ENCODE results near the genes ARHGAP18 and SMLR1.

DNA sequence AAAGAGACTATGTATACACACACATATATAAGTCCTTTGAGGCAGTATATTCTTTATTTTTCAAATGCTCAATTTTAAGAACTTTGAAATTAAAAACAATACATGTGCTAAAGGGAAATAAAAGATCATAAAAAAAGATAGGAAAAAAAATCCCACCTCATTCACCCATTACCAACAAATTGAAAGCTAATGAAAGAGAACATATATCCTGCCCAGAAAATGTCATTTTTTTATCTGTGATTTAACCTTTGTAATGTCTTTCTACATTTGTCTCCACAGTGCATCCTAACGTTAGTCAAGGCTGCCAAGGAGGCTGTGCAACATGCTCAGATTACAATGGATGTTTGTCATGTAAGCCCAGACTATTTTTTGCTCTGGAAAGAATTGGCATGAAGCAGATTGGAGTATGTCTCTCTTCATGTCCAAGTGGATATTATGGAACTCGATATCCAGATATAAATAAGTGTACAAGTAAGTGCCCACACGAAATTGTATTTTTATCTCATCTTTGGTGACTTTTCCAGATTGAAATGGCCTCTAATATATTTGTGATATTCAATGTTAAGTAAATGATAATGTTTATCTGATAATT lies 30.0 kb downstream of the RSPO3 start:
- RRBS = no CpG with 5 or more reads among the region's 3 CpGs
CAGE:
- cytosol, long polyA plus RNA = no peak
- long polyA plus RNA = no peak
- nucleus, long polyA plus RNA = no peak

DNA sequence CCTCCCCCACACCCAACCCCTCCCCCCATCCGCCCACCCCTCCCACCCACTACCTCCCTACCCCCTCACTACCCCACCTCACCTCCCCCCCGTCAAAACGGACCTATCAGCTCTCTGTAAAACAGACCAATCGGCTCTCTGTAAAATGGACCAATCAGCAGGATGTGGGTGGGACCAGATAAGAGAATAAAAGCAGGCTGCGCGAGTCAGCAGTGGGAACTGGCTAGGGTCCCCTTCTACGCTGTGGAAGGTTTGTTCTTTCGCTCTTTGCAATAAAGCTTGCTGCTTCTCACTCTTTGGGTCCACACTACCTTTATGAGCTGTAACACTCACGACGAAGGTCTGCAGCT lies 37.0 kb upstream of the ECHDC1 start:
- RRBS = no CpG with 5 or more reads among the region's 10 CpGs
CAGE:
- cytosol, long polyA plus RNA = no peak
- long polyA plus RNA = no peak
- nucleus, long polyA plus RNA = no peak

GRCh38 chr6:127516323-127516815 lies 57.2 kb upstream of the KIAA0408 start:
- RRBS = 1% methylated on average over 15 of the region's 26 CpGs
CAGE:
- cytosol, long polyA plus RNA = no peak
- long polyA plus RNA = no peak
- nucleus, long polyA plus RNA = start-site peak on the minus strand at chr6:127516514-127516545, 18 reads

GRCh38 chr6:128075182-128075957 lies 174.5 kb upstream of the THEMIS start:
- RRBS = no CpG with 5 or more reads among the region's 5 CpGs
CAGE:
- cytosol, long polyA plus RNA = no peak
- long polyA plus RNA = no peak
- nucleus, long polyA plus RNA = no peak

DNA sequence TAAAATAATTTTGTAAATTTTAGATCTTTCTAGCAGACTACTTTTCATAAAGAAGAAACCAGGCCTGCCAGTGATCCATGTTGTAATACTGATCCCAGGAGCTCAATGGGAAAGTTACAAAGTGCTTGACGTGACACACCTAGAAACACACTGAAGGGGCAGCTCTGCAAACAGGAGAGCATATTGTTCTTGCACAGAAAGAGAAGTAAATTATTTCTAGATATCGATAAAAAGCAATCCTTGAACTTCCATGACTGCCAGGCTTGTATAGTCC lies 289.9 kb downstream of the PTPRK start:
- RRBS = no CpG with 5 or more reads among the region's 2 CpGs
CAGE:
- cytosol, long polyA plus RNA = no peak
- long polyA plus RNA = no peak
- nucleus, long polyA plus RNA = no peak

- RRBS = no CpG with 5 or more reads among the region's 3 CpGs
CAGE:
- cytosol, long polyA plus RNA = no peak
- long polyA plus RNA = no peak
- nucleus, long polyA plus RNA = no peak
Measured at GRCh38 chr6:128498101-128498691, 22.2 kb downstream of the PTPRK start.

- RRBS = no CpG with 5 or more reads among the region's 4 CpGs
CAGE:
- cytosol, long polyA plus RNA = no peak
- long polyA plus RNA = no peak
- nucleus, long polyA plus RNA = no peak
Measured at GRCh38 chr6:128517277-128517830, 3.0 kb downstream of the PTPRK start.

DNA sequence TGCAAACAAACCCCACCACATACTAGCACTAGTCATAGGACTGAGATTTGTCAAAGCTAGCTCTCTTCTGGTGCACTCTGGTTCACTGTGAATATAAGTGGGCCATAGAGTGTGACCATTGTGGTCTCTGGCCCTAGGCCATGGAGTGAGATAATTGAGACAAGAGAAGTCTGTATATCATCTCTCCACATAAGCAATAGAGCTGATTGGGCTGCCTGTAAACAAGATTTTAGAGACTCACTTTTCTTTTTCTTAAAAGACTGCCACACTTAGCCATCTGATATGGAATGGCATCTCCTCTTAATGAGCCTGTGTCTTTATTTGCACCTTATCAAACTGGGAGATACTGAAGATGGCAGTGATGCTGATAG lies 247.2 kb downstream of the LAMA2 start:
CAGE:
- cytosol, long polyA plus RNA = no peak
- long polyA plus RNA = no peak
- nucleus, long polyA plus RNA = no peak

- RRBS = no CpG with 5 or more reads among the region's 6 CpGs
CAGE:
- cytosol, long polyA plus RNA = no peak
- long polyA plus RNA = no peak
- nucleus, long polyA plus RNA = no peak
Measured at GRCh38 chr6:129133741-129134341, 250.9 kb downstream of the LAMA2 start.

- RRBS = no CpG with 5 or more reads among the region's 6 CpGs
CAGE:
- cytosol, long polyA plus RNA = no peak
- long polyA plus RNA = no peak
- nucleus, long polyA plus RNA = no peak
Measured at GRCh38 chr6:129246268-129246869, 363.4 kb downstream of the LAMA2 start.

- RRBS = no CpG with 5 or more reads among the region's 10 CpGs
CAGE:
- cytosol, long polyA plus RNA = no peak
- long polyA plus RNA = no peak
- nucleus, long polyA plus RNA = no peak
Measured at GRCh38 chr6:129575170-129575643, 134.8 kb downstream of the ARHGAP18 start.

GRCh38 chr6:129646575-129647111 lies 63.3 kb downstream of the ARHGAP18 start:
- RRBS = no CpG with 5 or more reads among the region's 5 CpGs
CAGE:
- cytosol, long polyA plus RNA = no peak
- long polyA plus RNA = no peak
- nucleus, long polyA plus RNA = no peak

GRCh38 chr6:129709515-129710586 lies at the start of gene ARHGAP18:
ARHGAP18 (minus strand) TSS chr6:129710177.
- RRBS = no CpG with 5 or more reads among the region's 25 CpGs
CAGE:
- cytosol, long polyA plus RNA = no peak
- long polyA plus RNA = start-site peak on the minus strand at chr6:129710159-129710210, 118 and 79 reads in 2 replicates
- nucleus, long polyA plus RNA = start-site peak on the minus strand at chr6:129710159-129710200, 133 reads

GRCh38 chr6:129748169-129748773 lies 38.3 kb upstream of the ARHGAP18 start:
- RRBS = no CpG with 5 or more reads among the region's 4 CpGs
CAGE:
- cytosol, long polyA plus RNA = no peak
- long polyA plus RNA = no peak
- nucleus, long polyA plus RNA = no peak

DNA sequence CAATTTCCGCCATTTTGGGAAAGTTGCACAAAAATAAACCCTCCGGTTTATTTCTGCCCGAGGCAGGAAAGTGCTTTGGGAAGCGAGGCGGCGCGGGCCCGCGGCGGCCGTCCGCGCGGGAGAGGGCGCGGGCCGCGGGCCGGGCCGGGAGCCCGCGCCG lies 1.2 kb downstream of the L3MBTL3 start:
- RRBS = under 1% methylated on average over 15 of the region's 23 CpGs
CAGE:
- cytosol, long polyA plus RNA = no peak
- long polyA plus RNA = no peak
- nucleus, long polyA plus RNA = no peak

GRCh38 chr6:130138249-130139015 lies 84.3 kb downstream of the SAMD3 start:
- RRBS = no CpG with 5 or more reads among the region's 8 CpGs
CAGE:
- cytosol, long polyA plus RNA = no peak
- long polyA plus RNA = no peak
- nucleus, long polyA plus RNA = no peak

DNA sequence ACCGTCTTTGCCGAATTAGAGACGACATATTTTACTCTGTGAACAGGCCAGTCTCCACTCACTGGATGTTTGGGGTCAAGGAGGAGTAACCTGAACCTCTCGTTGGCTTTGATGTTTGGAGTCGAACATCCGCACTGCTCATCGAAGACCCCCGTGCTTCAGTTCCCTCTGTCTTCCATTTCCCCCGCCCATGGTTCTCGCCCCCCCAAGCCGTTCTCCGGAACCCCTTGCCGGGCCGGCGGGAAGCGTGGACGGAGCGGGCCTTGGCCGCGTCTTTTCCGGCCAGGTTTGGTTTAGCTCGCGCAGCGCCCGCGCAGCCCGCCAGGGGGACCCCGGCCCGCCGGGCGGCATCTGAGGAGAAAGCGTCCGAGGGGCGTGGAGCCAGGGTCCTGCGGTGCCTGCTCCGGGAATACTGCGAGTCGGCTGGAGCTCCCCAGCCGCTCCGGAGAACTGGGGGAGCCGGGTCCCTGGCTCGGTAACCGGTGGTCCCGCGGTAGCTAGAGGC lies 617 bp upstream of the TMEM200A start:
- RRBS = under 1% methylated on average over 24 of the region's 45 CpGs
CAGE:
- cytosol, long polyA plus RNA = start-site peak on the minus strand centred at position 292 of the sequence, 25 bp wide, 18 reads
- long polyA plus RNA = start-site peak on the minus strand centred at position 242 of the sequence, 118 bp wide, 32 and 26 reads in 2 replicates
- nucleus, long polyA plus RNA = start-site peak on the minus strand centred at position 265 of the sequence, 33 bp wide, 32 reads

DNA sequence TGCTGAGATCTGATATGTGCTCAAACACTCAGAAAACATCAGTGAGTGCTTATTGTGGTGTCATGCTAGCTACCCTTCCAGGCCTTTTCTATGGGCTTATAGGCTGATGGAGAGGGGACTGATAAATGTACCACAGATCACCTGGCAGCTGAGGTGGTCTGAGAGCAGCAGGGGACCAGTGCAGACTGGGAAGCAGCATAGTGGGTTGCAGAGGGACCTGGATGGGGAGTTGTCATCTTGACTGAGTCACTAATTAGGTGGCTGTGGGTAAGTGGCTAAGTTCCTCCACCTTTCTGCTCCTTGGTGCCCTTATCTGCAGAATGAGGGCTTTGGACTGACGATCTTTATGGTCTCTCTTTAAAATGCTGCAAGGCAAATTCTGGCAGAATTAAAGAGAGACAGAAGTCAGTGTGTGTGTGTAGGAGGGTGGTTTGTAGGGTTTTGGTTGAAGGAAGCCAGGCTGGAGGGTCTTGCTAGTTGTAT lies 2.8 kb downstream of the TMEM200A start:
- RRBS = no CpG with 5 or more reads among the region's 1 CpG
CAGE:
- cytosol, long polyA plus RNA = no peak
- long polyA plus RNA = no peak
- nucleus, long polyA plus RNA = no peak

DNA sequence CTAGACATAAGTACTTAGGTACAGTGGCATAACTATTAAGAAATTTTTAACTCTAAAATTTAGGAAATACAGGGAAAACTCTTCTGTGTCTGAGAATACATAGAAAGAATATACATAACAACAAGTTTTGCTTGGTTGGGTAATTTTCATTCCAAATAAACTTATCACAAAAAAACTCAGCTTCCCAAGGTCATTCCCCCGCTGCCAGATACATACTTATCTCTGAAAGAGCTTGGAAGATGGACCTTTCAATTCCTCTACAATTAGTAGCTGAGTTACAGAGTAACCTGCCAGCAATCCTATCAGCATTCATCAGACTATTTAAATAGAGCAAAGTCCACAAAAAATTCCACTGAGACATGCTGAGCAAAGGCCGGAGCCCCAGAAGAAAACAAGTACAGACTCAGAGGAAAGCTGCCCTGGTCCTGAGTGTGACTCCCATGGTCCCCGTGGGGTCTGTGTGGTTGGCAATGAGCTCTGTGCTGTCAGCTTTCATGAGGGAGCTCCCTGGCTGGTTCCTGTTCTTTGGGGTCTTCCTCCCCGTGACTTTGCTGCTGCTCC lies at the start of gene SMLR1:
Gene SMLR1 (plus strand): TSS at position 352 of the 561 bp plus-strand sequence.
- RRBS = no CpG with 5 or more reads among the region's 4 CpGs
CAGE:
- cytosol, long polyA plus RNA = no peak
- long polyA plus RNA = no peak
- nucleus, long polyA plus RNA = no peak

GRCh38 chr6:130955912-130956637 lies 107.0 kb downstream of the EPB41L2 start:
- RRBS = no CpG with 5 or more reads among the region's 8 CpGs
CAGE:
- cytosol, long polyA plus RNA = no peak
- long polyA plus RNA = no peak
- nucleus, long polyA plus RNA = no peak

Measured in H1 (cell line).